ENCODE measurements around the genes PLD1 and ECT2.

- RAMPAGE, long total RNA = no peak
- RRBS = no CpG with 5 or more reads among the region's 3 CpGs
These were observed 1.0 kb downstream of the SLC2A2 start for GRCh38 chr3:171025365-171026061.

DNA sequence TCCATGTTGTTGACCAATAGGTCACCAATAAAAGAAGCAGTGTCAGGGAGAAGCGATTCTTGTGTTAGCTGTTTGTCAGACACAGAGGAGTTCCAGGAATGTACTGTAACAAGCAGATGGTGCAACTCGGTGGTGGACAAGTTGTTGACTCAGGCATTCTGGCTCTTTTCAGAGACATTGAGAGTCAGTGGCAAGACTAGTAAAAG is 18.9 kb upstream of the SLC2A2 start:
- RAMPAGE, long total RNA = no peak
- RRBS = no CpG with 5 or more reads among the region's 2 CpGs

GRCh38 chr3:171480509-171480918 is 20.3 kb upstream of the TNIK start:
- RAMPAGE, long total RNA = no peak
- RRBS = no CpG with 5 or more reads among the region's 1 CpG

- RAMPAGE, long total RNA = no peak
- RRBS = no CpG with 5 or more reads among the region's 1 CpG
These were observed 8.2 kb downstream of the PLD1 start for GRCh38 chr3:171801930-171802589.

DNA sequence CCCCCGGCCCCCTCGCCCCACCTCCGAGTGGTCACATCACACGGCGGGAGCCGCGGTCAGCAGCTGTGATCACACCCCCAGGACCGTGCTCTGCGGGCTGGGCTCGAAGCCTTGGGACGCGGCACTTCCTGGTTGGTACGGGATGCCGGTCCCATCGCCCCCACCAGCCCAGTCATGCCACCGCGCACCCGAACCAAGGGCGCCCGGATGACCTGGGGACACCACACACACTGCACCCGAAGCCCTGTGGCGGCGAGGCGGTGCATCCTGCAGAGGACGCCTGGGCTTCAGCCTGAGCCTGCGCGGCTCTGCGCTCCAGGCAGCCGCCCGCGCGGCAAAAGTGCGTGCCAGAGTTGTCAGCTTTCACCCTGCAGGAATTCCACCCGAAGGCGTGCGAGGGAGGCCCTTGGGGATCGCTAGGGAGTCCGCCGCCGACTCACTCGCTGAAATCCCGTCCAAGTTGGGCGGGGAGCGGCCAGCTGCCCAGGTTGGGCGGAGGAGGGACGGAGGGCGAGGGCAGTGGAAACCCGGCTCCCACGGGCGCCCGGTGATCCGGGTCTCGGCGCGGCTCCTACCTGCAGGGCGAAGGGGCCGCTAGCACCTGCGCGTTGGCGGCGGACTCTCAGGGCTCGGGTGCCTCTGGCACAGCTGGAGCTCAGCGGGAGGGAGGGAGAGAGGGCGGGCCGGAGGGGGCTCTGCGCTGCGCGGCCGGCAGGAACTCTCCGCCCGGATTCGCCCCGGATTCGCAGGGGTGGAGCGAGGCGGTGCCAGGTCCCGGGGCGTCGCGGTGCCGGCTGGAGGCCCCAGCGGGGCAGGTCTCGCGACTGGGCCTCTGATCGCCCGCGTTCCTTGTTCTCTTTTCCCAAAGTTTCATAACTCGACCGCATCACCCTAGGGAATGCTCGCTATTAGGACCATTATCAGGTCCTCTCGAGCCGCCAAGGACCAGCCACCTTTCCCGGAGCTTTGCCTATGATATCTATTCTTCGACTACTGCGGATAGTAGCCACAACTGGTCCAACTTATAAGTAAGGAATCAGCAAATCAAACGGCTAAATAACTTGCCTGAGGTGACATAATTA is at the start of gene PLD1:
PLD1 (minus strand) TSS at position 660 of the 1,082 bp plus-strand sequence.
- RAMPAGE, long total RNA = start-site peak on the minus strand centred at position 645 of the sequence, 71 bp wide, 91 and 12 reads in 2 replicates
- RRBS = under 1% methylated on average over 11 of the region's 96 CpGs

- RAMPAGE, long total RNA = no peak
- RRBS = no CpG with 5 or more reads among the region's 14 CpGs
These were observed 992 bp upstream of the PLD1 start for GRCh38 chr3:171810906-171812044.

GRCh38 chr3:171835209-171835449 is 8.0 kb upstream of the TMEM212 start:
- RAMPAGE, long total RNA = no peak
- RRBS = no CpG with 5 or more reads among the region's 5 CpGs

DNA sequence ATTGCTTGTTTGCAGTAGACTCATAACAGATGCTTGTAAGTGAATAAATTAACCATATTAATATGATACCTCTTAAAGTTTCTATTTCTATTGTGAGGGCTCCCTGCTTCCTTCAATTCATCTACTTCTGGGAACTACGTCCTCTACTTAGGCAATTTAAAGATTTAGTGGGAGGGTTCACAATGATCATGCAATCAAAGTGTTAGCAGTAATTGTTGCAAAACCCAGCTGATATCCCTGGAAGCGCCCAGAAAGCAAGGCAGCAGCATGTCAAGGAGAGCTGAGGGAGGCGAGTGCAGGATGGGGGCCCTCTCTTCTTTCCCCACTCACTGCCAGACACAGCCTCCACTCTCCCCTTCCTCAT is 6.4 kb downstream of the TMEM212 start:
- RAMPAGE, long total RNA = no peak
- RRBS = no CpG with 5 or more reads among the region's 3 CpGs

DNA sequence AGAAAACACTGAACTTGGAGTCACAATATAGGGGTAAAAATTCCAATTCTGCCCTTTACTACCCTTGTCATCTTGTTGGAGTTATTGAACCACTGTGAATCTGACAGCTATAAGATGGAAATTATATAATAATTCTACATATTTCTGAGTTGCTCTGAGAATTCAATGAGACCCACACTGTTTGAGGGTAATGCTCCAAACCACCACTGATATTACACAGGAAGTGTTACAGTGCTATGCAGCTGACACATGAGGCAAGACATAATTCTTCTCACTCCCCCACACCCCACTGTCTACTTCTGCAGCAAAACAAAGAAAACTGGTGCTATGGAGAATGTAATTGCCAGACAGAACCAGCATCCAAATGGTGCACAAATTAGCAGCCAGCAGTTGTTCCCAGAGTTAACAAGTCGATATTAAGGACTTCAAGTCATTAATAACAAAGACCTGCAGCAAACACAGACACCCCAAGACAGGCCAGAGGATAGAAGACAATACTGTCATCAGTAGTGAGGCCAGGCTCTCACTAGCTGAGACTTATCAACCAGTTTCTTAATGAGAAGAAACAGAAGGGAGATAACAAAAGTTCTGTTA is 58.9 kb upstream of the FNDC3B start:
- RAMPAGE, long total RNA = no peak
- RRBS = no CpG with 5 or more reads among the region's 1 CpG

DNA sequence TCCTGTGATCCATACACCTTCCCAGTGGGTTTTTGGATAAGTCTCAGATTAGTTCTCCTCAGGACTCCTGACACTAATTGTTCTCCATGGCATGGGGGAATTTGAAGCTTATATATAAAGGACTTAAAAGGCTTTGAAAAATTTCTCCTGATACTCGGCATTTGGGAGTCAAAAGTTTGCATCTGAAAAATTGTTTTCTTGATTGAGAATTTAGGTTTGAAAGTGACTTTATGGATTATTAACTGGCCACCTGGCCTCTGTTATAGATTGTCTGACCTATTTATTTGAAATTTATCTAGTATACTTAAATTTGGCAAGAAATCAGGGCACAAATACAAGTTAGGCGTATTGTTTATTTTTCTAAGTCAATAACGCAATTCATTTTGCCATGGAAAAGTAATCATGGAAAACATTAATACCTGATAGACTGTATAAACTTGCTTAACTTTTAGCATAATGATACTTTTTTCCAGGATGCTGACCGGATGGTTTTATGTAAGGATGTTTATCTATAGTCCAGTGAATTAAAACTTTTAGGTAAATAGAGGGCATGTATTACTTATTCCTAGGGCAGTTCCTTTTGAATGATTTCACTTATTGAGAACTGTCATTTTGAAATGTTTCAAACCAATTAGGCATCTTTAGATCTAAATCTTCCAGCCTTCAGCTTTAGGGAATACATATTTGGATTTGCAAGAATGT is 20.1 kb downstream of the FNDC3B start:
- RAMPAGE, long total RNA = no peak
- RRBS = no CpG with 5 or more reads among the region's 4 CpGs

DNA sequence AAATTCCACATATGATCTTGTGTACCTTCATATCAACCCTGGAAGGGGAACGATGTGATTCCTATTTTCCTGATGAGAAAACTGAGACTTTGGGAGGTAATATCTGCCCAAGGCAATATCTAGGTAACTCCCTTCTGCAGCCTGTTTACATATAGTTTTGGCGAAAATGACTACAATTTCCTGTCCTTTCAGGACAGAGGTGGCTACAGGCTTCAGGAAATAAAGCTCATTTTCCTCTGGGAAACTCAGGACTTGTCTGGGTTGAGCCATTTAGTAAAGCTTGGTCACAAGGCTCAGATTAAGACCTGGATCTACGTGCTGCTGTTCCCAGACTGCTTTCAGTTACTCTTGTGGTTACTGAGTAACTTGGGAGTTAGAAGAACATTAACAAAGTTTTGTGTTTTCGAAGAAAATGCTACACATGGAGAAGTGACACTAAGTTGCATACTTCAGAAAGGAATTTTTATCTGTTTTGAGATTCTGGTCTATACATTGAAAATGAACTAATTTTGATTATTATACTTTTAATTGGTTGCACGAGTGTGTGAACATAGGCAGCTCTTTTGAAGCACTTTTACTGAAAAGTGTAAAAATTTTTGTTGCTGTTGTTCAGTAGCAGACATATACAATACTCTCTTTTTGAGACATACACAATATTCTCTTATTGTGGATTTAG is 27.1 kb downstream of the FNDC3B start:
- RAMPAGE, long total RNA = no peak
- RRBS = no CpG with 5 or more reads among the region's 5 CpGs

GRCh38 chr3:172078488-172079181 is 39.3 kb downstream of the FNDC3B start:
- RAMPAGE, long total RNA = no peak
- RRBS = no CpG with 5 or more reads among the region's 8 CpGs

GRCh38 chr3:172194730-172195367 is 155.5 kb downstream of the FNDC3B start:
- RAMPAGE, long total RNA = no peak
- RRBS = no CpG with 5 or more reads among the region's 4 CpGs

GRCh38 chr3:172201011-172201689 is 161.8 kb downstream of the FNDC3B start:
- RAMPAGE, long total RNA = no peak
- RRBS = no CpG with 5 or more reads among the region's 9 CpGs

DNA sequence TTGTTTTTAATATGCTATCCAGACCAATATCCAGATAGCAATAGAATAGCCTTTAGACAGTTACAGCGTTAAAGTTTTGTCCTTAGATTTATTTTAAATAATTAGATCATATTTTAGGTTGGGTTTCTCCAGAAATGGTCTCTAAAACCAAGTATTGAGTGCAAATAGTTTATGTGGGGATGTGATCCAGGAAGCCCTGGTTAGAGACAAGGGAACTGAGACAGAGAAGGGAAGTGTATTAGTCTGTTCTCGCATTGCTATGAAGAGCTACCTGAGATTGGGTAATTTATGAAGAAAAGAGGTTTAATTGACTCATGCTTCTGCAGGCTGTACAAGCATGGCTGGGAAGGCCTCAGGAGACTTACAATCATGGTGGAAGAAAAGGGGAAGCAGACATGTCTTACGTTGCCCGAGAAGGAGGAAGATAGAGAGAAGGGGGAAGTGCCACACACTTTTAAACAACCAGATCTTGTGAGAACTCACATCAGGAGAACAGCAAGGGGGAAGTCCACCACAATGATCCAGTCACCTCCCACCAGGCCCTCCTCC is 154.2 kb downstream of the GHSR start:
- RAMPAGE, long total RNA = no peak
- RRBS = no CpG with 5 or more reads among the region's 4 CpGs

DNA sequence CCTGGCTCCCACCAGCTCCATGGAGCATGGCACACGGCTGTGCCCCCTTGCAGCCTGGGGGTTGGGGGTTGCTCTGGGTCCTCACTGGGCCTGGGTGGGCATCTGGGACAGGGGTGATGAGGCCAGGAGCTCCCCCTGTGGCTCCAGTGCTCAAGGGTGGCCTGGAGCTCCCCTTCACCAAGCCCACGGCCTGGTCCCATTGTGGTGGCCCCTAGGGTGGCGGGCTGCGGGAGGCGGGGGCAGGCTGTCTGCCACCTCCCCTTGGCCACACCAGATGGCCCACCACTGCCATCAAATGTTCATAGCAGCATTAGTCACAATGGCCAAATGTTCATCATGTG is 36.7 kb downstream of the GHSR start:
- RAMPAGE, long total RNA = no peak
- RRBS = no CpG with 5 or more reads among the region's 5 CpGs

- RAMPAGE, long total RNA = no peak
- RRBS = no CpG with 5 or more reads among the region's 3 CpGs
These were observed 13.3 kb upstream of the TNFSF10 start for GRCh38 chr3:172536332-172537033.

GRCh38 chr3:172550469-172550854 is 27.2 kb upstream of the TNFSF10 start:
- RAMPAGE, long total RNA = no peak
- RRBS = no CpG with 5 or more reads among the region's 2 CpGs

- RAMPAGE, long total RNA = no peak
- RRBS = under 1% methylated on average over 8 of the region's 54 CpGs
These were observed at the start of gene ECT2 for GRCh38 chr3:172750133-172751135. Gene ECT2 (plus strand): TSS chr3:172750726.

DNA sequence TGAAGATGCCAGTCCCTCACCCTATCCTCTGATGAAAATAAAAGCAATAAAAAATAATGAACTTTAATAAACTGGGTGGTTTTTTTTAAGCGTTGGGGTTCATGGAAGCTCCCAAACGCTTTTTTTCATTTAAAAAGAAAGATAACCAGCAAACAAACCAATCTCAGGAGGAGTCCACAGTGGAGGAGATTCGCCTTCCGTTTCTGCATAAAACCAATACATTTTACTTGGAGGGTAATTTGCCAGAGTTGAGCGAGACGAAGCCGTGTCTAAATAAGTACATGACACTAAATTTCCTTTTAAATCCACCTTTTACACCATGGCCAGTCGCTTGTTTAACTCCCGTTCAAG is 549 bp upstream of the NLGN1 start:
- RAMPAGE, long total RNA = no peak
- RRBS = no CpG with 5 or more reads among the region's 9 CpGs